Fibroblast of the aortic adventitia (primary cell): ENCODE results near the genes PGLYRP4, S100A6, S100A4, S100A1 and INTS3.

- CAGE, long polyA plus RNA, result no peak
These were observed 1.5 kb upstream of the CELF3 start for GRCh38 chr1:151717909-151718656.

DNA sequence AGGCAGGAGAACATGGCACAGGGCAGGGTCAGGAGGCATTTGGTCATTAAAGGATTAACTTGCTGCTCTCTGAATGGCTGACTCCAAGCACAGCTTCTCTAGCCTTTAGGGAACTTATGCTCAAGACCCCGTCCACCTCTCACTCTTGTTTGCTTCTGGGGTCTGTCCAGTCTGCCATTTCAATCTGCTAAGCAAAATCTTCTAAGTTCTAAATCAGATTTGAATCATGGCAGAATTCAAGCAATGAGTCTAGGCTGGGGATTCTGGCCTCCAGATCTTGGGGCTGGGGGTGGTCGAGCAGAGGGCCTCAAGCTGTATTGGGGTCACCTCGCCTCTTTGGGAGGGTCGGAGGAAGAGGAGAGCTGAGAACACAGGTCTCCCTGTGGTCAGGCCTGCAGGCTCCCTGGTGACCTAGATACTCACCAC, 10.3 kb upstream of the LINGO4 start:
- CAGE, long polyA plus RNA, result no peak

- CAGE, long polyA plus RNA, result no peak
These were observed 11.5 kb downstream of the THEM4 start for GRCh38 chr1:151897905-151898128.

GRCh38 chr1:152001041-152001822, 7.6 kb upstream of the S100A10 start:
- CAGE, long polyA plus RNA, result no peak

DNA sequence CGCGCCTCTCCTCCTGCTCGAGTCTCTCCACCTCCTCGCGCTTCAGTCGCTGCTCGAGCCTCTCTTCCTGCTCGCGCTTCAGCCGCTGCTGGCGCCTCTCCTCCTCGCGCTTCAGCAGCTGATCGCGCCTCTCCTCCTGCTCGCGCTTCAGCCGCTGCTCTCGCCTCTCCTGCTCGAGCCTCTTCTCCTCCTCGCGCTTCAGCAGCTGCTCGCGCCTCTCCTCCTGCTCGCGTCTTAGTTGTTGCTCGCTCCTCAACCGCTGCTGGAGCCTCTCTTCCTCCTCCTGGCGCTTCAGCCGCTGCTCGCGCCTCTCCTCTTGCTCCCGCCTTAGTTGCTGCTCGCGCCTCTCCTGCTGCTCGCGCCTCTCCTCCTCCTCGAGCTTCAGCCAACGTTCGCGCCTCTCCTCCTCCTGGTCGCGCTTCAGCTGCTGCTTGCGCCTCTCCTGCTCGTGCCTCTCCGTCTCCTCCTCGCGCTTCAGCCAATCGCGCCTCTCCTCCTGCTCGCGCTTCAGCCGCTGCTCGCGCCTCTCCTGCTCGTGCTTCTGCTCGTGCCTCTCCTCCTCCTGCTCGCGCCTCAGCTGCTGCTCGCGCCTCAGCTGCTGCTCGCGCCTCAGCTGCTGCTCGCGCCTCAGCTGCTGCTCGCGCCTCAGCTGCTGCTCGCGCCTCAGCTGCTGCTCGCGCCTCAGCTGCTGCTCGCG, 3.7 kb downstream of the TCHH start:
- CAGE, long polyA plus RNA, result no peak

- CAGE, long polyA plus RNA, result no peak
These were observed 3.8 kb downstream of the CRNN start for GRCh38 chr1:152409727-152411197.

GRCh38 chr1:153348716-153349269, at the start of gene PGLYRP4:
TSS of gene PGLYRP4 (minus strand) at chr1:153348841.
- CAGE, long polyA plus RNA, result no peak

GRCh38 chr1:153356973-153357300, 717 bp upstream of the S100A9 start:
- CAGE, long polyA plus RNA, result no peak

DNA sequence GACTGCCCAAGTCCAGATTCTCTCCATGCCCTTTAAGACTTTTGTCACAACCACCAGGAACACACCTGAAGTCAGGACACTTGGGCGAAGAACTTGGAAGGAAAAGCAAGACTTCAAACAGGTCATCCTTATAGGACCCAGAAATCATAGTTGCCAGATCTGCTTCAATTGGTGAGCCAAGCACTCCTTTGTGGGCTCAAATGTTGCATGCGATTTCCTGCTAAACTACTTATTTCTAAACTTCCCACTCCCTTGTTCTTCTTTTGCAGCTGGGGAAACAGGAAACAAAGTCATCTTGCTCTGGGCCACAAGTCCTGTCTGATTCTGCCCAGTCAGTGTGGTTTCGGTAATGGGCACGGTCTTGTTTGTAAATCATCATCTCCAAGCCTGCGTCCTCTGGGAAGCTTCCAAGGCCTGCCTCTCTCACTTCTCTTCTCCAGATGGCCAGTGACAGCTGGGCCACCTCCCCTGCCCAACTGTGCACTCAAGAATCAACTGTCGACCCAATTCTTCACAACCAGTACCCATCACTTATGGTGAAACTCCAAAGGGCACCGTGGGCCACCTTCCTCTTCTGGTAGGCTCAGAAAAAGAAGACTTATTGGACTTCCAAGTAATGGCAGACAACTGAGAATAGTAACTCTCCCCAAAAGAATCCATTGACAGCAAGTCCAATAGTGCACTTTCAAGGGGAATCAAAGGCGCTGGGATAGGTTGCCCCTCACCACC, 4.3 kb downstream of the S100A8 start:
- CAGE, long polyA plus RNA, result no peak

DNA sequence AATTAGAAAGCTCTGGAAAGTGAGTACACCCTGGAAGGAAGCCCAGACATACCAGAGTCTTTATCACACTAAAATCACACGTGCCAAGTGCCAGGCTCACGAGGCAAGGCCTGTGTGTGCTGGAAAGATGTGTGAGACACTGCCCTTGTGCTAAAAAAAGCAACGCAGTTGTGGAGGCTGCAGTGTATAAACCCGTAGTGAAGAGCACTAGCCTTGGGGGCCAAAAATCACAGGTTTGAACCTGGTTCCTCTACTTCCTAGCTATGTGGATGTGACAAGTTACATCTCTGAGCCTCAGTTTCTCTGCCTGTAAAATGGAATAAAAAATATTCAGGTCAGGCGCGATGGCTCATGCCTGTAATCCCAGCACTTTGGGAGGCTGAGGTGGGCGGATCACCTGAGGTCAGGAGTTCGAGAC, 28.4 kb upstream of the S100A7 start:
- CAGE, long polyA plus RNA, result no peak

- CAGE, long polyA plus RNA, result no peak
These were observed at the start of gene S100A6 for GRCh38 chr1:153535908-153536560. TSS of gene S100A6 (minus strand) at chr1:153535991.

- CAGE, long polyA plus RNA, result start-site peak on the minus strand at chr1:153545033-153545097, 174 and 34 reads in 2 replicates
These were observed 608 bp downstream of the S100A4 start for GRCh38 chr1:153544922-153545474.

GRCh38 chr1:153545475-153546226, at the start of gene S100A4:
TSS of gene S100A4 (minus strand) at chr1:153545806.
- CAGE, long polyA plus RNA, result start-site peak on the minus strand at chr1:153545803-153545810, 499 and 600 reads in 2 replicates

DNA sequence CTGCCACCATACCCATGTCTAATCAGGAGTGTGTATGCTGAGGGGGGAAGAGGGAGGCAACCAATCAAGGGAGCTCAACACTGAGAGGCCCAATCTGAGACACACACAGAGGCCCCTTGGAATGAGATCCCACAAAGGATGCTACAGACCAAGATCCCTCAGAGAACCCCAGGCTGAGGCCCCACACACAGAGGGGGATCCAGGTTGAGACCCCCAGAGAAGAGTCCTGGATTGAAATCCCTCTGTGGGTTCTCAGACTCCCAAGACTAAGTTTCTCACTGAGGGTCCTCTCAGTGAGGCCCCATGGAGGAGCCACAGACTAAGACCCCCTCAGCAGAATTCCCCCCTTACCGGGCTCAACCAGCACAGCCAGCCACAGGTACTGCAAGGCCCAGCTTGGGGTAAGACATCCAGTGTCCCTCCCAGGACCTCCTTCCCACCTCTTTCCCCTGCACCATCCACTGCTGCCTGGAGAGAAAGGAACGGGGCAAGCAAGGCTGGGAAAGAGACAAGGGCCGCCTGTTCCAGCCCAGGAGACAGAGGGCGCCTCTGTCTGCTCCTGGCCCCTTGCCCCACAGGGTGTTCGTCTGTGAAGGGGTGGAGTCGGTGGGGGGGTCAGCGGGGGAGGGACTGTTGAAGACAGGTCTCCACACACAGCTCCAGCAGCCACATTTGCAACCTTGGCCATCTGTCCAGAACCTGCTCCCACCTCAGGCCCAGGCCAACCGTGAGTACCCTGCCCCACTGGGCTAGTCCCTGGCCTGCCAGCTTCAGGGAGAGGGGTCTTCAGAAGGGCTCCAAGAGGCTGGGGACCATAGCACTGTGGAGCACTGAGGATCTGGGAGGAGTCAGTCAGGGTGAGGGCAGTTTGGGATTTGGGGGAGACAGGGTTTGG, at the start of gene S100A1:
TSS of gene S100A1 (plus strand) at position 665 of the 895 bp plus-strand sequence.
- CAGE, long polyA plus RNA, result no peak

DNA sequence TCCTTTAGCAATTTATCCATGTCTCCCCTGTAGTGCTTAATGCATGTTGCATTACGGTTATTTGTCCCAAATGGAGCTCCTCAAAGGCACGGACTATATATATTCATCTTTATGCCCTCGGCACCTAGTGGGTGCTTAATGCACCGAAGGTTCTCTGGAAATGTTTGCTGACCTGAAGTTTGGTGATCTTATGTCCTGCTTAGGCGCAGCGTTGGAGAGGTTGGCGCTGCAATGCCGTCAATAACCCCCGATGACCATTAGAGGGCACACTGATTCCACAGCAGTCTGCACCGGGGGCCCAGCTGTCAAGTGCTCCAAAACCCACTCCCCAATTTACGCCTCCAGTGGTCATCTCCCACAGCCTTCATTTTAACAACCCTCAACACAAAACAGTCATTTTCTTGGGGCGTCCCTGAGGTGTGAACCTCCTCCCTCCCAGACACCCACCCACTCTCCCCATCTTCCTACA, 848 bp upstream of the NPR1 start:
- CAGE, long polyA plus RNA, result no peak

GRCh38 chr1:153679222-153679775, 811 bp downstream of the NPR1 start:
- CAGE, long polyA plus RNA, result no peak

DNA sequence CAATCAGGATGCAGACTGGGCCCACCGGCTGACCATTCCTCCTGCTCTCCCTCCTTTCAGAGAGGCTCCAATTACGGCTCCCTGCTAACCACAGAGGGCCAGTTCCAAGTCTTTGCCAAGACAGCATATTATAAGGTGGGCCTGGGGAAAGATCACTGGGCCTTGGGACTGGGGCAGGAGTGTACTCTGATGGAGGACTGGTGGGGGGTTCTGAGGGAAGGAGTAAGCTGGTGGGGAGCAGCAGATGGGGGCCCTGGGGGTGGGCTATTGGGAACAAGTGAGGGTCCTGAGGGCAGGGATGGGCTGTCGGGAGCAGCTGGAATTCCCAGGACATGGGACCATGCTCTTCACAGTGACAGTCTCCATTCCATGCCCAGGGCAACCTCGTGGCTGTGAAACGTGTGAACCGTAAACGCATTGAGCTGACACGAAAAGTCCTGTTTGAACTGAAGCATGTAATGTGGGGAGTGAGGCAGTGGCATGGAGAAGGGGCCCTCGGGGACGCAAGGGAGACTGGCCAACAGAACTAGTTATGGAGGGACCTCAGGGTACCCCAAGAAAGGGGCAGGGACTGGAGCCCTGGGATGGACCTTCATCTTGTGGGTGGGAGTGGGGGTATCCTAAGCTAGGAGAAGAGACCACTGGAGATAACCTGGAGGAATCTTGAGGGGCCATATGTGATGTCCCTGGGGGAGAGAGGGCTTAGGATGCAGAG, 7.4 kb downstream of the NPR1 start:
- CAGE, long polyA plus RNA, result no peak

DNA sequence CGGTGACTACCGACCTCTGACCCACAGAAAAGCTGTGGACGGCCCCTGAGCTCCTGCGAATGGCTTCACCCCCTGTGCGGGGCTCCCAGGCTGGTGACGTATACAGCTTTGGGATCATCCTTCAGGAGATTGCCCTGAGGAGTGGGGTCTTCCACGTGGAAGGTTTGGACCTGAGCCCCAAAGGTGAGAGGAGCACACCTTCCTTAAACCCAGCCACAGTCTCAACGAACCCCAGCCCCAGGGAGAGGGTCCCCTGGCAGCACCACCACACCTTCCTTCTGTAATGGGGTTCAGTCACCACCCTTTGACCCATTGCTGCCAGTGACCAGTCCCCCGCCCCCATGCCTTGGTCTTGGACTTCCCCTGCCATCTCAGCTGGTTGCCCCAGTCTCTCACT, 9.1 kb downstream of the NPR1 start:
- CAGE, long polyA plus RNA, result no peak

DNA sequence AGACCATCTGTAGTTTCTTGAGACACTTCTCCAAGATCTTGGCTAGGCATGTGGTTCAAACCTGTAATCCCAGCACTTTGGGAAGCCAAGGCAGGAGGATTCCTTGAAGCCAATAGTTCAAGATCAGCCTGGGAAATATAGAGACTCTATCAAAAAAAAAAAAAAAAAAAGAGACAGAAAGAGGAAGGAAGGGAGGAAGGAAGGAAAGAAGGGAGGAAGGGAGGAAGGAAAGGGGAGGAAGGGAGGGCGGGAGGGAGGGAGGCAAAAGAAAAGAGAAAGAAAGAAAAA, 20.4 kb upstream of the INTS3 start:
- CAGE, long polyA plus RNA, result no peak

- CAGE, long polyA plus RNA, result no peak
These were observed at the start of gene INTS3 for GRCh38 chr1:153727872-153728258. TSS of gene INTS3 (plus strand) at chr1:153728050.